M059J (cell line): ENCODE measurements around a stretch of chr20.

DNA sequence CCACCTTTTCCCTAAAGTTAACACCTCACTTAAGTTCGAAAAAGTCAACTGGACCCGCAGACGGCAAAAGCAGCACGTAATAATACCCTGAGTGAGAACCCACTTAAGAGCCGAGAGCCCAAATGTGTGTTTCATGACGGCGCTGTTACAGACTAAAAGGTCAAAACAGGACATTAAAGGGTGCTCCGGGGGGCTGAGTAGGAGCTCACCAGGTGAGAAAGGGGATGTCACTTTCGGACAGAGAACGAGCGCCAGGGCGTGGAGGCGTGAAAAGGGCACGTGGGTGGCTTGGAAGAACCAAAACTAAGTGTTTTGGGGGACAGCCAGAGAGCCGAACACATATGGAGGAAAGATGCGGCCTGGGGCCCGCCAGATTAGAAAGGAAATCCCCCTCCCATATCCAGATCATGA lies 345 bp downstream of the TTI1 start:
- RAMPAGE, long total RNA: no peak

- RAMPAGE, long total RNA: no peak
Measured at GRCh38 chr20:38034297-38034746, 776 bp downstream of the RPRD1B start.

DNA sequence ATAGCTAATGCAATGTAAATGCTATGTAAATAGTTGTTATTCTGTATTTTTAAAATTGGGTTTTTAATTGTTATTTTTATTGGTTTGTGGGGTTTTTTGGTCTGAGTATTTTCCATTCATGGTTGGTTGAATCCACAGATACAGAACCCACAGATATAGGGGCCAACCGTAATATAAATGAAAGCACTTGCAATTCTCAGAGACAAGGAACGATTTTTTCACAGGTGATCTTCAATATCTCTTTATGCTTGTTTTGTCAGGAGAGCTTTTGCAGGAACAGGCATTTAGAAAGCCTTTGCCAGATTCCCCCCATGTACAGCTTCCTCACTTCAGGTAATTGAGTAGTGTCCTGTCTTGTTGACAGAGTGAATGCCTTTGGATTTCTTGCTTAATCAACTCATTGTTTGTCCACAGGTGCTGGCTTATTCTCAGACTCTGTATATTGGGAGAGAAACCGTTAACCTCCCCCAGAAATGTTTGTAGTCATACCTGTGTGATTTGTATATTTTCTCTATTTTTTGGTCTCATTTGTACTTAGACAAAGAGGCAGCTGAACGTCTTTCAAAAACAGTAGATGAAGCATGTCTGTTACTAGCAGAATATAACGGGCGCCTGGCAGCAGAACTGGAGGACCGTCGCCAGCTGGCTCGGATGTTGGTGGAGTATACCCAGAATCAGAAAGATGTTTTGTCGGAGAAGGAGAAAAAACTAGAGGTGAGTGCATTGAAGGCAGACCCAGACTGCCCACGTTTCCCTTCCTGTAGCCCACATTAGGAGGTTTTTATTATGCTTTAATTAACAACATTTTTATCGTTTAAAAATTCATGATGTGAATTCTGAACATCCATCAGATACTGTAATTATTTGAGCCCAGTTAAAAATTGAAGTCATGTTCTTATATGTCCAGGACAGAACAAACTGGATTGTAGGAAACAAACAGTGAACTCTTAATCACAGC lies 32.3 kb downstream of the RPRD1B start:
- RAMPAGE, long total RNA: no peak

DNA sequence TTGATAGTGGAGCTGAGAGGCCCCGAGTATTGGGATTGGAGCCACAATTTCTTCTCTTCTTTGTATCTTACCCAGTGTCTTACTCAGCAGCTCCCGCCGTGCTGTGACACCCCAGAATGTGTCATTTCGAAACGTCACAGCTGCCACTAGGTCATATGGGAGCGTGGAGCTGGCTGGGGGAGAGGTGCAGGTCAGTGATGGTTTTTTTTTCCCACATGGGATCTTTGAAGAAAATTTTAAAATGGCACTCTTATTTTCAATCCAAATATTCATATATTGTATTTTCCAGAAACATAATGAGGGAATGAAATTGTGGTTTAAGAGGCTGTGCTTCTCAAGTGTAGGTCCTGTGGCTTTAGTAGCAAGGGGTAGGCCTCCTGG lies 50.2 kb downstream of the RPRD1B start:
- RAMPAGE, long total RNA: no peak

GRCh38 chr20:38086409-38086998 lies 53.0 kb downstream of the RPRD1B start:
- RAMPAGE, long total RNA: no peak

- RAMPAGE, long total RNA: no peak
Measured at GRCh38 chr20:38090194-38091373, 57.0 kb downstream of the RPRD1B start.

DNA sequence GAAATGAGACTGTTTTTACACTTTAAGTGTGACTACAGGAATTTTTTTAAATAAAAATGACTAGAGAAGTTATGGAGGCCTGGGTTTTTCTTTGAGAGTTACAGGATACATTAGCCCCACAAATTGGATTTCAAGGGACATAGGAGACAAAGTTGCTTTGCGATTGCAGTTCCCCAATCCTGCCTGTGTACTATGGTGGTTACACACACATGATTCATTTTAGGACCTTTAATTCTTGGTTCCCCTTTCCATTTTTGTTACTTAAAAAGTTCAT lies 62.1 kb downstream of the RPRD1B start:
- RAMPAGE, long total RNA: no peak

DNA sequence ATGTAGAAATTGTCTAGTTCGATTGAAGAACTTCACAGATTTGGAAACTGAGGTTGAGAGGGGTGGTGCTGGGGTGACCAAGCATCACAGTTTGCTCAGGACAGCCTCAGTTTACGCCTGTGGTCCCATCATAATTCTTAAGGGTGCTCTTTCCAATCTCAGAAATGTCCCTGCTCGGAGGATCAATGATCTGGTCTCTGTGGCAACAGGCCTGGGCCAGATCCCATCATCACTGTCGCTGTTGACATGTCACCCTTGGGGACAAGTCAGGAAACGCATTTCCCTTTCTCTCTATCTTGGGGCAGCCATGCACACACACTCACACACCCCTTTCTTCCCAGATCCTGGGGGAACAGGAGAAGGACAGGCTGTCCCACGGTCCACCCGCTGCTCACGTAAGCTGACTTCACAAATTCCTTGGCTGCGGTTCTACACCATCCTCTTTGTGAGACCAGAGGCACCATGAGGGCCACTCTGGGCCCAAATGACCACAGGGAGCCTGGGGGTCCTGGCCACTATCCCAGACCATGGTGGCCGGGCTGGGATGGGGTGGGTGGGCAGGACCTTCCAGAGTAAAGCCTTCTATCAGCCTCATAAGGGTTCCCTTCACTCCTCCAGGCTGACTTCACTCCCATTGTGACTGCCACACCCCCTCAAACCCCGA lies 7.0 kb downstream of the TGM2 start:
- RAMPAGE, long total RNA: no peak

- RAMPAGE, long total RNA: no peak
Measured at GRCh38 chr20:38291339-38291633, 12.7 kb upstream of the BPI start.

DNA sequence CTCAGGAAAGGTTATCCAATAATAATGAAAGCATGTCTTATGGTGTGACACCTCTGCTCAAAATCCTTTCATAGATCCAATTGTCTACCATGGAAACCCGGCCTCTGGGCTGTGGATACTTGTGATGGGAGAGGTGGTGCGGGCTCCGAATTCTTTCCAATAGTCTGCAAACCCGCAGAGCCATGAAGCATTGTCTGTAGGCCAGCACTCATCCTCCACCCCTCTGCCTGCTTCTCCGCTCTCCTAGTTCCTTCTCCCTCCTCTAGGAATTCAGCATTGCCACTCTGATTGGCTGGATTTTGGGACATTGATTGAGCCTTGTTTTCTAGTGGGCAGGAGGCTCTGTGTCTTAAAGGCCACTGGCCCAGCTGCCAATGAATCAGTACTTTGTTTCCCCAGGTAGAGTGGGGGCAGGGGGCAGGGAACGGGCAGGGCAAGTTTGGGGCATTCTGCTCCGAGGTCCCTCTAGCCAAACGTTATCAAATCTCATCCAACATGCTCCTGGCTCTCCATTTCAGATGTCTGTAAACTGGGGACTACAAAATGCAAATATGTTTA lies 10.6 kb upstream of the BPI start:
- RAMPAGE, long total RNA: no peak

- RAMPAGE, long total RNA: no peak
Measured at GRCh38 chr20:38350496-38351173, 4.4 kb downstream of the LBP start.

DNA sequence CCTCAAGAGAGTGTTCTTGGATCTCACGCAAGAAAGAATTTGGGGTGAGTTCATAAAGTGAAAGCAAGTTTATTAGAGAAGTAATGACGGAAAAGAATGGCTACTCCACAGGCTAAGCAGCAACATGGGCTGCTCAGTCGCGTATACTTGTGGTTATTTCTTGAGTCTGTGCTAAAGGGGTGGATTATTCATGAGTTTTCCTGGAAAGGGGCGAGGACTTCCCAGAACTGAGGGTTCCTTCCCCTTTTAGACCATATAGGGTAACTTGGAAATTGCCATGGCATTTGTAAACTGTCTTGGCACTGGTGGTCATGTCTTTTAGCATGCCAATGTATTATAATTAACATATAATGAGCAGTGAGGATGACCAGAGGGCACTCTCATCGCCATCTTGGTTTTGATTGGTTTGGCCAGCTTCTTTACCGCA lies 11.3 kb downstream of the LBP start:
- RAMPAGE, long total RNA: no peak

- RAMPAGE, long total RNA: no peak
Measured at GRCh38 chr20:38369444-38370026, 23.3 kb downstream of the LBP start.

- RAMPAGE, long total RNA: no peak
Measured at GRCh38 chr20:38420787-38421444, 51.7 kb upstream of the RALGAPB start.

GRCh38 chr20:38767260-38767824 lies 19.1 kb downstream of the ACTR5 start:
- RAMPAGE, long total RNA: no peak

DNA sequence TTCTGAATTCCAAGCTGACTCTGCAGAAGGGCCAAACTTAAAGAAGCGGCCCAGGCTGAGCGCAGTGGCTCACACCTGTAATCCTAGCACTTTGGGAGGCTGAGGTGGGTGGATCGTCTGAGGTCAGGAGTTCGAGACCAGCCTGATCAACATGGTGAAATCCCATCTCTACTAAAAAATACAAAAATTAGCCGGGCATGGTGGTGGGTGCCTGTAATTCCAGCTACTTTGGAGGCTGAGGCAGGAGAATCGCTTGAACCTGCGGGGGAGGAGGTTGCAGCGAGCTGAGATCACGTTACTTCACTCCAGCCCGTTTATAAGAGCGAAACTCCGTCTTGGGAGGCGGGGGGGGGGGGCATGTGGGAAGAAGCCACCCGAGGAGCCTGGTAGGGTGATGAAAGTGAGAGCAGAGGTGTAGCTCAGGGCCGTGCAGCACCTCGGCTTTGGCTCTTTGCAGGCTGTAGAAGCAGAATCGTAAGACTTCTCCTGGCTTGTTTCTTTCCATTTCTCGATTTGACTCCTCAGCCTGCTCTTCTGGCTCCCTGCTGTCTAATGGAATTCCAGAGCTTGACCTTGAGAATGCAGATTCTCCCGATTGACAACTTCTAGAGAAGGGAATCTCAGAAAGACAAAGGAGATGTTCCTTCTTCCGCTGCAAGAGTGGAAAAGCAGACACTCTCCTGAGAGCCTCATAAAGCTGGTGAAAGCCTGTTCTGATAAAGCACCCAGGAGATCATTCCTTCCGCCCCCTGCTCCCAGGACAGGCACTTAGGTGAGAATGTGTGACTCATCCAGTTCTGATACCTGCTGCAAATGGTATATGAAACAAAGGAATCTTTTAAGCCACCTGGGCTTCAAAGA lies 26.1 kb upstream of the PPP1R16B start:
- RAMPAGE, long total RNA: no peak

DNA sequence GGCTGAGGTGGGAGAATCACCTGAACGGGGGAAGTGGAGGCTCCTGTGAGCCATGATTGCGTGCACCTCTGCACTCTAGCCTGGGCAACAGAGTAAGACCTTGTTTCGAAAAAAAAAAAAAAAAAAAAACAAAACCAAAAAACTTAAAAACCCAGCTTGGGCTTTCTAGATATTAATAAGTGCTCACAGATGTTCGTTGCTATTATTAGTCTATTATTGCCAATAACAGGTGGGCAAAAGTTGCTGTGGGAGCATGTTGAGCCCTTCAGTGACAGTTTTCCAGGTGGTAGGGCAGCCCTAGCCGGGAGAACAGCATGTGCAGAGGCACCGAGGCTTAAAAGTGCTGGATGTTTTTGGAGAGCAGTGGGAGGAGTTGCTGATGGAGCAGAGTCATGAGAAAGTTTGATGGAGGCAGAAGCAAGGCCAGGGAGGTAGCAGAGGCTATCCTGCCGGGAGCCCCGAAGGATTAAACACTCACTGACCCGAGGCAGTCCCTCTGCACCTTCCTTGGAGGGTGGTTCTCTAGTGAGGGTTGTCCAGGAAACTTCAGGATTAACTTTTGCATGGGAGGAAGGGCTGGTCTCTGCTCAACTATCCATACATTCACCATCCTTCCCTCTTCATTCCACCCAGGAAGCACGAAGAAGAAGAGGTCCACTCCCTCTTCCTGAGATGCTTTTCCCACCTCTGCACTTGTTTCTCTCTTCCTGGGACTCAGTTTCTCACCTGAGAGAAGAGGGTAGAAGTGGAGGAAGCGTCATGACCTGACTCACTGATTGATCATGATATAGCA lies 4.6 kb downstream of the PPP1R16B start:
- RAMPAGE, long total RNA: no peak

DNA sequence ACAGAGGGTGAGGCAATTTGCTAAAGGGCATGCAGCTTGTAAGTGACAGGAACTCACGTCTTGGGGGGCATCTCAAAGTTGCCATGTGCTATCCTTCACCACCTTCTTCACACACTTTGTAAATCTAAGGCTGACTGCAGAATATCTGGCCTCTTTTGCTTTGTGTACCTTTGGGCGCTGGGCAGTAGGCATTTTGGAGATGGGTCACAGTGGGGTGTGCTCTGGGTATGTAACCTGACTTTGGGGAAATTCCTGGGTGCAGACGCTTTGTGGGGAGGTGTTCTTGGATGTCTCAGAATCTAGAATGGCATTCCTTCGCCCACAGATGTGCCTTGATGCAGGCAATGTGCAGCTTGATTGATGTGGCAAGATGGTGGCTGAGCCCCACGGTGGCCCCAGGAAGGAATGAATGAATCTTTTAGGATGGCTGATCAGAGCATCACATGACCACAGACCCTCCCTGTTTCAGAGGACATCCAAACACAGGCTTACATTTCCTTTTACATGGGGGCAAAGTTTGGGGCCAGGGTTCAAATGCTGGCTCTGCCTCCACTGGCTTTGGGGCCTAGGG lies 5.4 kb downstream of the PPP1R16B start:
- RAMPAGE, long total RNA: no peak

DNA sequence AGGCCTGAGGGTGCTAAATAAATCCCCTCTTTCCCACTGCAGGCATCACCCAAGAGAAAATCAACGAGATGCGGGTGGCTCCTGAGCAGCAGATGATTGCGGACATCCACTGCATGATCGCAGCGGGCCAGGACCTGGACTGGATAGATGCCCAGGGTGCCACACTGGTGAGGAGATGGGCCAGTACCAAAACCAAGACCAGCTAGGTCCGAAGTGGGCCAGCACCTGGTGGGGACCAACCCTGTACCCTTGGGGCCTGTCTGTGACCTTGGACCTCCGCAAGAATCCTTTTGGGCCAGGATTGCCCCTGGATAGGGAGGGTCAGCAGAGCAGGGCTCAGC lies 23.6 kb upstream of the FAM83D start:
- RAMPAGE, long total RNA: no peak

DNA sequence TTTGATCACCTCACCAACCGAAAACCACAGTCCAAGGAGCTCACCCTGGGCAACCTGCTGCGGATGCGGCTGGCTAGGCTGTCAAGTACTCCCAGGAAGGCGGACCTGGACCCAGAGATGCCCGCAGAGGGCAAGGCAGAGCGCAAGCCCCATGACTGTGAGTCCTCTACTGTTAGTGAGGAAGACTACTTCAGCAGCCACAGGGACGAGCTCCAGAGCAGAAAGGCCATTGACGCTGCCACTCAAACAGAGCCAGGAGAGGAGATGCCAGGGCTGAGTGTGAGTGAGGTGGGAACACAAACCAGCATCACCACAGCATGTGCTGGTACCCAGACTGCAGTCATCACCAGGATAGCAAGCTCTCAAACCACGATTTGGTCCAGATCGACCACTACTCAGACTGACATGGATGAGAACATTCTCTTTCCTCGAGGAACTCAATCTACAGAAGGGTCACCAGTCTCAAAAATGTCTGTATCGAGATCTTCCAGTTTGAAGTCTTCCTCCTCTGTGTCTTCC lies 10.4 kb upstream of the DHX35 start:
- RAMPAGE, long total RNA: no peak